Ileum (tissue), 1 donor: Measurements from ENCODE around the genes C6orf132, GUCA1ANB and PTK7.

- PRO-cap, result no peak
These were observed 6.8 kb downstream of the CCND3 start for GRCh38 chr6:41934631-41935422.

DNA sequence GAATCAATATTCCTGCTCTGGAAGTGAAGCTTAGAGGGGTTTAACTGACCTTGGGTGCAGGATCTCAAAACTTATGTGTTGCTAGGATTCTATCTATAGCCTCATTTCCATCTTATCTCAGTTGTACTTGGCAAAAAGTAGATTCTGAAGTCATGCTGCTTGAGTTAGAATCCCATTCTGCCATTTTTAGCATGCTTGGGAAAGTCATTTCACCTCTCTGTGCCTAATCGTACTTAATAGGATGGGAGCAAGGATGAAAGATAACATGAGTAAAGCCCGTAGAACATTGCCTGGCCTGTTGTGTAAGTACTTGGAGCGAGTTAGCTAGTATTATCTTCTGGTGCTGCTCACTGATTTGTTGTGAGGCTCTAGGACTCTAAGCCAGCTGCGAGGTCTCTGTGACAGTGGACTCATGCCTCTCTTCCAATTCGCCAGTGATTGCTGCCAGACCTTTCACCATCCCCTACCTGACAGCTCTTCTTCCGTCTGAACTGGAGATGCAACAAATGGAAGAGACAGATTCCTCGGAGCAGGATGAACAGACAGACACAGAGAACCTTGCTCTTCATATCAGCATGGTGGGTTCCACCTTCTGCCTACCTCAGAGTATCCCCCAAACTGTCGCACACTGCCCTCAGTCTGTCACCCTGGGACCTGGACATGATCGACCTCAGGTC lies 17.8 kb downstream of the TAF8 start:
- PRO-cap, result no peak

DNA sequence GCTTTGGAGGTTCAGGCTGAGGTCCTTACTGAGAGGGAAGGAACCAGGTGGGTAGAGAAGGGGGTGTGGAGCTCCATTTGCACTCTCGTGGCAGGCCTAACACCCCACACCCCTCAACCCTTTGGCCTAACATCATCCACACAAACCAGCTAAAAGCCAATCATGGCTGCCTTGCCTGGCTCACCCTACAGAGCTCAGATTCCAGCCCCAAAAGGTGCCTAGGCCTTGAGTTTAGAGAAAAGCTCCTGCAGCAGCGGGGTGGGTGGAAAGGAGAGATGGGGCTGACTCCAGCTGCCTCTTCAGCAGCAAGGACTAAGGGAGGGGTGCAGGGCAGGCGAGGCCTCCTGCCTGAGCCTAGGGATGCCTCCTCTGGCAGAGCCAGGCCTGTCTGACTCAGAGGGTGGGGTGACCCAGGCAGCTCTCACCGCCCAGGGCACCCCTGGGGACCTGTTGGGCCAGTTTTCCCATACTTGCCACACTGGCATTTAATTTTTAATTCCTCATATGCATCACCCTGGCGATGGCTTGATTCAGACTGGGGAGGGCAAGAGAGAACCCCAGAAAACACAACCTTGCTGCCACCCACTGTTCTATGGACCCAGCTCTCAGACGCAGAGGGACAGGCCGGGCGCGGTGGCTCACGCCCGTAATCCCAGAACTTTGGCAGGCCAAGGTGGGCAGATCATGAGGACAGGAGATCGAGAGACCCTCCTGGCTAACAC lies 19.8 kb downstream of the C6orf132 start:
- PRO-cap, result no peak

DNA sequence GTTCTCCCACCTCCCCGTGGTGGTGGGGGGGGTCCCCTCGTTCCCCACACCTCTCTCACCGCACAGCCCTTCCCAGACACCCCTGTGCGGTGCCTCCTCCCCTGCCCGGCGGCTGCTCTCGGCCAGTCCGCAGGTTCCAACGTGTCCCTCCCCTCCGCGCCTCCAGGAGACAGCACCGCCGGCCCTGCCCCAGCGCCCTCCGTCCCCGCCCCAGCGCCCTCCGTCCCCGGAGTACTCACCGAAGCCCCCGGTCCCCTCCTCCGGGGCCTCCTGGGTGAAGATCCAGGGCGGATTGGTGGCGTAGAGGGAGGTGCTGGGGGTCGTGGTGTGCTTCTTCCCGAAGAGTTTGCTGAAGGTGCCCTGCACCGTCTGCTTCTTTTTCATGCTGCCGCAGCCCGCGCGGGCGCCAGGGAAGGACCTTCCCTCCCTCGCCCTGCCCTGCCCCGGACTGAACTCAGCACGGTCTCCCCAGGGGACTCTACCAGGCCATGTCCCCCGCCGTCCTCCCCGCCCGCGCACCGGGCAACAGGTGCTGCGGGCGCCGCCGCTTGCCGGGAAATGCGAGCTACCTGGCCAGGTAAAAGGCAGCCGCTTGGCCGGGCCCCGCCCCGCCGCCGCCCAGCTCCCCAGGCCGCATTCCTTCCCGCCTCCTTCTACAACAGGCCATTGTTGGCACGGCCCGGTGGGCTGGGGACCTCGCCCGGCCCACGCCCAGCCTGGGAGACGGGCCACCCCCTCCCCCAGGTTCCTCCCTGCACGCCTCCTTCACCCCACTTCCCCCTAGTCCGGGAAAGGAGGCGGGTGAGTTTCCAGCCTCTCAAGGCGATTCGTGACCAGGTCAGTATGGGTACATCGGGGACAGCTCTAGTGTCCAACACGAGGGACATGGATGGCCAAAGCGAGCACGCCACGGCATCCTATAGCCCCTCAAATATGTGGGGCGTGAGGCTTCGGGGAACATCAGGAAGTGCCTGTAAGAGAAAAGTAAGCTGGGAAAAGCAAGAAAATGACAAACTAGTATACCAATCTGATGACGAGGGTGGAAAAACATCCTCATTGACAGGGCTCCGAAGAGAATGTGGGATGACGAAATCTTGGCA lies at the start of gene C6orf132:
Gene C6orf132, minus strand, starts transcription at position 560 of the 1,100 bp plus-strand sequence.
- PRO-cap, result bidirectional peak, plus-strand start at position 125 of the sequence, minus-strand start at position 138 of the sequence; unidirectional peak, minus-strand start at position 450 of the sequence; bidirectional peak, plus-strand start at position 783 of the sequence, minus-strand start at position 559 of the sequence; unidirectional peak, minus-strand start at position 969 of the sequence

DNA sequence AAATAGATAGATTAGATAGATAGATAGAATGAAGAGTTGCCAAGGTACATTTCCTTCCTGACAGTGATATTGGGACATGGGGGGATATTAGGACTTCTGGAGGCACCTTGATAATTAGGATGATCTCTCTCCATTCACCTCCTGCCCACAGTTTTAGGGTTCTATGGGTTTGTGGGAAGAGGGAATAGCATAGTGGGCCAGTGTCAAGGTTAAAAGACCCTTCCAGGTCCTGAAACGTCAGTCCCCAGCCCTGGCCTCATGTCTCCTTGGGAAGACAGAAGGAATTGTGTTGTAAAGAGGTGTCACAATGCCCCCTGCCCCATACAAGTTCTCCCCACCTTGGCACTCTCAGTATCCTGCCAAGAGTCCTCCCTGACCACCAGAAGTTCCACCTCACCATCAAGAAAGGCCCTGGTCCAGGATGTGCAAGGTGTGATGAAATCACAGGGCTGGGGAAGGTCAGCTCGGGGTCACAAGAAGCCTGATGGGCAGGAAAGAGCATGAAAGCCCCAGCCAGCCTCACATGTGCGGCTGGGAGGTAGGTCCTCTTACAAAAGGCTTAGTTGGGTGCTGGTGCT lies at the start of gene GUCA1ANB:
Gene GUCA1ANB, plus strand, starts transcription at position 351 of the 578 bp plus-strand sequence.
- PRO-cap, result no peak

DNA sequence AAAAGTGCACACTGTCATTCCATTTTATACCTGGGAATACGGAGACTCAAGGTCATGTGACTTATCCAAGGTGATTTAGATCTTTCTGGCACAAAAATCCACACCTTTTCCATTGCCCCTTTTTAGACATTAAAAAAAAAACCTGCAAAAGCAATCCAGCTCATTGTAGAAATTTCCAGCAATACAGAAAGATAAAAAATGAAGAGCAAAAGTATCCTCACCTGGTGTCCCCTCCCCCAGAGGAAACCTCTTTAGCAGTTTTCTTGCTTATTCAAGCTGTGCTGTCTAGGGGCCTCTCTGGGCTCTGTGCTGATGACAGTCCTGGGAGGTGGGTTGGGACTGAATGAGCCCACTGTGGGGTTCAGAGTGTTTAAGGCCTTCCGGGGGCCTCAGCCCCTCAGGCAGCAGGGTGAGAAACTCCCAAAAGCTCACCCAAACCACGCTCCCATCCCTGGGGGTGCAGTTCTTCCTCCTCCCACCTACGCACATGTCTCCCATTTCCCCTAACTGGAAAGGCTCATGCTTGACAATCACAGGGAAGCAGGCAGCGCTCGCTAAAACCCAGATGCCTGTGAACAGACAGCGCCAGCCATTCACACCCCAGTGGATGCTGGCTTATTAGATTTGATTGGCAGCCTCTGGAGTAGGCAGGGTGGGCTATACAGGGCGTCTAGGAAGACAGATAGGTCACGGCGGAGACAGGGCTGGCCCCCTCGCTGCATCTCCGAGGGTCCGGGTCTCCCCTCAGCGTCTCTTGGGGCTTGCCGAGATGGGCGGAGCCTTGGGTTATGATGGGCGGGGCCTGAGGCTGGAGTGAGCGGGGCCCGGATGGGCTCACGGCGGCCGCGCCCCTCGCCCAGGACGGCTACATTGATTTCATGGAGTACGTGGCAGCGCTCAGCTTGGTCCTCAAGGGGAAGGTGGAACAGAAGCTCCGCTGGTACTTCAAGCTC lies 4.5 kb downstream of the GUCA1A start:
- PRO-cap, result no peak

DNA sequence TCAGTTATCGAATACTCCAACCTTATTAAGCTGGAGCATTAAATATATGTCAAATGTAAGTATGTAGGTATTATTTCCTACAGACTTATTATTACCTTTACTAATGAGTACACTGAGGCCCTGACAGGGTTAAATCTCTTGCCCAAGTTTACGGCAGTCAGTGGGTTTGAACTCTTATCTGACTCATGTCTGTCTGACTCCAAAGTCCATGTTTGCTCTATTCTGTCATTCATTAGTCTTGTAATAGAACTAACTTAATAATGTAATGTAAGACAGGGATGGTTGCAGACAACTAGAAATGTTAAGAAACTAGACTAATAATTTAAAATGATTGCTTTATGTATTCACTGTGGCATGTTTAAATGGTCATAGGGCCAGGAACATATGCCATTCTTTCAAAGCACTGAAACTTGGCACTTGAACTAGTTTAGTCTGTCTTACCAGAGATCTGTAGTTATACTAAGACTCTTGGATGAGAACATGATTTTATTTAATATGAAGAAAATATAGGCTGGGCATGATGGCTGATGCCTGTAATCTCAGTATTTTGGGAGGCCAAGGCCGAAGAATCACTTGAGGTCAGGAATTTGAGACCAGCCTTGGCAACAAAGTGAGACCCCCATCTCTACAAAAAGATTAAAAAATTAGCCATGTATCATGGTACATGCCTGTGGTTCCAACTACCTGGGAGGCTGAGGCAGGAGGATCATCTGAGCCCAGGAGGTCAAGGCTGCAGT lies 9.7 kb upstream of the GUCA1B start:
- PRO-cap, result no peak

DNA sequence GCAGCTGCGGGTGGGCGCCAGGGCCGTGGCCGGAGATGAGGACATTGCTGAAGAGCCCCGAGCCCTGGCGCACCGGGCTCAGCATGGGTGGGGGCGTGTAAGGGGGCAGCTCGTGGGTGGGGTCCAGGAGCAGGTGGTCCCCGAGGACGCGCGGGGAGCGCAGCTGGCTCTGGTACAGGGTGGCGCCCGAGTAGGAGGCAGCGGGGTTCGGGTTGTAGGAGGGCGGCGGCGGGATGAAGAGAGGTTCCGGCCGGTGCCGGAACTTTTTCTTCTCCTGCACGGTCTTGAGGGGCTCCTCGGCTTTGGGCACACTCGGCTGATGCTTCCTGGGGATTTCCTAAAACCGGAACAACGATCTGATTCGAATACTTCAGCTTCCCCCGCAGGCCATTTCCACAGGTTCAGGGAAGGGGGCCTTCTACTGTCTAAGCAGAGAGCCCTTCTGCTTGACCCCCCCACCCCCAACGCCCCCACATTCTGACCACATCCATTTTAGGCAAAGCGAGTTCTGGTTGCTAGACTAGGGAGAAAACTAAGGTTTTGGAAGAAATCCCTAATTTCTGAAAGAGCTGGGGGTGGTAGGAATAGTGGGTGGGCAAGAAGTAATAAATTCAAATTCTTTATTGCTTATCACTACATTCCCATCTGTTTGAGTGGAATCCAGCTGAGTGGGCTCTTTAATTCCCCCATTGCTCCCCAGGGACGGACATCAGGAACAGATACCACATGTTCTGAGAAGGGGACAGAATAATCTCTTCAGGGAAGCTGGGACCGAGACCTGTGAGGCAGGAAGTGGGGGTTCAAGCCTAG lies 41.9 kb upstream of the MRPS10 start:
- PRO-cap, result no peak

- PRO-cap, result no peak
These were observed 69.5 kb upstream of the MRPS10 start for GRCh38 chr6:42287287-42287500.

DNA sequence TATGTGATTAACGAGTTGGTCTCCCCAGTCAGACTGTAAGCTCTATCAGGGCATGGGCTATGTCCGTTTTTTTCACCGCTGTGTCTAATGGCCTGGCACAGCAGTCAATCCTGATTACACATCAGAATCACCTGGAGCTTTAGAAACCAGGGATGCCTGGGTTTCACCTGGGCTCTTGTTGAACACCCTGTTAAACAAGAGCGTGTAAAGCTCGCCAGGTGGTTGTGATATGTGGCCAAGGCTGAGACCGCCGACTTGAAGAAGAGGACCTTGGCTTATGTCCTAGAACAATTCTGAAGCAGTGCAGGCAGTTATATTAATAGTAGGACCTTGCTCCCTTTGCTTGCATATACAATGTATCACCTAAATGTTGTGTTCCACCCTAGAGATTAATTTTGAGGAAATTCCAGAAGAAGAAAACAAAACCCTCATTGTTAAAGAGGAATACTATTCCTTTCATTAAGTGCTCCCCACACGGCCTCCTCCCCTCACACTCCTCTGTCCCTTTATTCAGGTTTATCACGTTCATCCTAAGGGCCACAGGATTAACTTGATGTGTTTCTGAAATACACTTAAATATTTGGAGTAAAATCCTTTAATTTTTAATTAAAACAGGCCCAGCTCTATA lies 89.3 kb upstream of the MRPS10 start:
- PRO-cap, result no peak

DNA sequence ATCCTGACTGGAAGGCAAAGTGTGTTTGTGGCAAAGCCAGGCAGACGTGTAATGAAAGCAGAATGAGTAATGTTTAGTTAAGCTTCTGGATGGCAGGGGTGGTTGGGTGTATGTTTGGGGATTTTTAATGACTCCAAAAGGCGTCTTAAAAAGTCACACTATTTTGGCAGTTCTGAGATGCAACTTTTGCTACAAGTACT lies 94.1 kb downstream of the TRERF1 start:
- PRO-cap, result no peak

DNA sequence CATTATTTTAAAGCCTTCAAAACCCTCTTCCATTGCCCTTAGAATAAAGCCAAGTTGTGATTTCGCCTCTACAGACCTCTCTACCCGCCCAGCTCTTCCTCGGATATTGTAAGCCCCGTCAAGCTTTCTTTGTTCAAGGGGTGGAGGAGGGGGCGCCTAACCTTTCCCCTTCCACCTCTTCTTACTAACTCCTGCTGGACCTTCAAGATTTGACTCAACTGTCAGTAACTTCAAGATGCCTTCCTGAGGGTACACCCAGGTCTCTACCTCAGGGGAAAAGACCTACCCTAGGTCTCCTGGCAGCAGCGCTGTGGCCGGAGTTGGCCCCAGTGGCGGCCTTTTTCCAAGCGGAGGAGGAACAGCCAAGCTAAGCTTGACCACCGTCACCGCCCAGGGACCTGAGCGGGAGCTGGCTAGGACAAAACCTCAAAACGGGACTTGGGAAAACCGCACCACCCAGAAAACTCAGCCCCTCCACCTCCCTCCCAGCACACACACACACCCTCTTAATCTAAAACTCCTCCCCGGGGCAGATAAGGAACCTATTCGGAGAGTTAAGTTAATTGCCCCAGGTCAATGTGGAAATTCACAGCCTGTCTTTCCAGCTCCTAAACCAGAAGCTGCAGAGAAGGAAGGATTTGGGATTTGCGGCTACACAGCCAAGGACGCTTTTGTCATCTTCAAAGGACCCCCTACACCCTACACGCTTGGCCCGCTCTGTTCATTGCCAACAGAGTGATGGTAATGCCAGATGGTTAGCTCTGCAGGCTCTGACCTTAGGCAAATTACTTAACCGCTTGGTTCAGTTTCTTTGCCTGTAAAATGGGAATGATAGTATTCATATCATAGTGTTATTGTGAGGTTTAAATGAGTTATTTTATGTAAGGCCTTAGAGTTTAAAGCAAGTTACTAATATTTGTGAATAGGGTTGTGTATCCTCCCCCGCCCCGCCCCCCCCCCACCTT lies 2.7 kb upstream of the TRERF1 start:
- PRO-cap, result no peak

DNA sequence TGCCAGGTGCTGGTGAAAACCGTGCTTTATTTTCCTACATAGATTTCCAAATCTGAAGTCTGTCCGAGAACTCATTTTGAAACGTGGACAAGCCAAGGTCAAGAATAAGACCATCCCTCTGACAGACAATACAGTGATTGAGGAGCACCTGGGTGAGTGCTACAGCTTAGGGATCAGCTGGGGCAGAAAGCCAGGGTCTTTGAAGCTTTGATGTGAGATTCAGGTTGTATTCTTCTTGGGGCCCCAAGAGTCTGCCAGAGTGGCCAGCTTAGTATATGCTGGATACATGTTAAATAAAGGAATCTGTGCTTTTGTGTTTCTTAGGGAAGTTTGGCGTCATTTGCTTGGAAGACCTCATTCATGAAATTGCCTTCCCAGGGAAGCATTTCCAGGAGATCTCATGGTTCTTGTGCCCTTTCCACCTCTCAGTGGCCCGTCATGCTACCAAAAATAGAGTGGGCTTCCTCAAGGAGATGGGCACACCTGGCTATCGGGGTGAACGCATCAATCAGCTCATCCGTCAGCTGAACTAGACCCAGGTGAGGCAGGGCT lies 4.6 kb downstream of the C6orf226 start:
- PRO-cap, result no peak

DNA sequence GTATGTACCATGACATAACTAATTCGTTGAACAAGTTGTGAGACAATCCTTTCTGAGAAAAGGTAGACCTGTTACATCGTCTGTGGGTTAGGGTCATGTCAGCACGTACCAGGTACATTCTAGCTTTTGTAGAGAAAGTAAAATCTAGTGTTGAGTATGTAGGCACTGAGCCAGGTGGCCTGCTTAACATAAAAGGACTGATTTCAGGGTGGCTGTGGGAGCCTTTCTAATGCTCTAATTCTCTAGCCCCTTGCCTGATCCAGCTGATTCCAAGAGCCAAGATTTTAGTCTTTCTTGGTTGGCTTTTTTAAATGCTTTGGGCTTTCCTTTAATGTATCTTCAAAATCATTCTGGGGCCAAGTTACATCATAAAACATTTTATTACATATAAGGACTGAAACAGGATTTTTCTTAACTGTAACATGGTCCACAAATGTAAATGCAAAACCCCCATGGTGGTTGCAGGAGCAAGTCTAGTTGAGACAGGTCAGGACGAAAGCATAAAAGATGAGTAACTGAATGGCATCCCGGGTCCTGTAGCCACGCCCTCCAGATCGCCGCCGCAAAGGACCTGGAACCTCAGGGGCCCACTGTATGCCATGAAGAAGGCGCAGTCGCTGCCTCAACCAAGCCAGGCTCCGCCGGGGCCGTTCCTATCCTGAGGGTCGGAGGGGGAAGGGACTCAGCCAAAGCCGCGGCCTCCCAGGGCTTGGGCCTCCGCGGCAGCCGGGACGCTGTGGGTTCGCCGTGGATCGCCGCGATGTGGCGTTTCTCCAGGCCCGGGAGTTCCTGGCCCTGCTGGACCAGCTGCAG lies 511 bp downstream of the C6orf226 start:
- PRO-cap, result unidirectional peak, plus-strand start at position 552 of the sequence

DNA sequence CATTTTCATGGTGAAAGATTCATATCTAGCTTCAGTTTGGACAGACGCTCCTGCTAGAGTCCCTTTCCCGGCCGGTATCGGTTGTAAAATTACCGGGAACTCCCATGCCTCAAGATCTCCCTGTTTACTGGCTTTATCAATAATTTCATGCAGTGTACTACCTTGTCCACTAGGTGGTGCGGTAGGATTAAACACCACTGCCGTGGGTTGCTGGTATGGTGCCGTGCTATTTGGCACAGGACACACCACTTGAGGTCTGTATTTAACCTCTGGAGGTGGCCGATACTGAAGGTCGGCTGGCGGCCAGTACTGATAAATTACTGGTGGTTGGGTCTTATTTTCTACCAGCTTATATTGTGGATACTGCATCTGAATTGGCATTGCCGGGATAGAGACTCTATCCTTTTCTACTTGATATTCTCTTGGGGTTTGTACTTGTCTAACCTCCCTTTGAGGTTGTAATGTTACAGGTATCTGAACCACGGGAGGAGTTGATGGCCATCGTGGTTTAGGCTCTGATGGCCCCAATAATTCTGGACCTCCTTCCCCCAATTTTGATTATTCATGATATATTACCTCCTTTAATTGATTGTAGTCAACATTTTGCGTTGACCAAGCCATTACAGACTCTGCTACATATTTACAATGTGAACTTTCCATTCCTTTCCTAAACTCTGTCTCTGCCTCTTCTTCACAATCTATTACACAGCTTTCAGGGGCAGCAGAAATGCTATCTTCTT lies 11.0 kb upstream of the C6orf226 start:
- PRO-cap, result no peak

GRCh38 chr6:42985121-42985552 lies 767 bp downstream of the PPP2R5D start:
- PRO-cap, result no peak

DNA sequence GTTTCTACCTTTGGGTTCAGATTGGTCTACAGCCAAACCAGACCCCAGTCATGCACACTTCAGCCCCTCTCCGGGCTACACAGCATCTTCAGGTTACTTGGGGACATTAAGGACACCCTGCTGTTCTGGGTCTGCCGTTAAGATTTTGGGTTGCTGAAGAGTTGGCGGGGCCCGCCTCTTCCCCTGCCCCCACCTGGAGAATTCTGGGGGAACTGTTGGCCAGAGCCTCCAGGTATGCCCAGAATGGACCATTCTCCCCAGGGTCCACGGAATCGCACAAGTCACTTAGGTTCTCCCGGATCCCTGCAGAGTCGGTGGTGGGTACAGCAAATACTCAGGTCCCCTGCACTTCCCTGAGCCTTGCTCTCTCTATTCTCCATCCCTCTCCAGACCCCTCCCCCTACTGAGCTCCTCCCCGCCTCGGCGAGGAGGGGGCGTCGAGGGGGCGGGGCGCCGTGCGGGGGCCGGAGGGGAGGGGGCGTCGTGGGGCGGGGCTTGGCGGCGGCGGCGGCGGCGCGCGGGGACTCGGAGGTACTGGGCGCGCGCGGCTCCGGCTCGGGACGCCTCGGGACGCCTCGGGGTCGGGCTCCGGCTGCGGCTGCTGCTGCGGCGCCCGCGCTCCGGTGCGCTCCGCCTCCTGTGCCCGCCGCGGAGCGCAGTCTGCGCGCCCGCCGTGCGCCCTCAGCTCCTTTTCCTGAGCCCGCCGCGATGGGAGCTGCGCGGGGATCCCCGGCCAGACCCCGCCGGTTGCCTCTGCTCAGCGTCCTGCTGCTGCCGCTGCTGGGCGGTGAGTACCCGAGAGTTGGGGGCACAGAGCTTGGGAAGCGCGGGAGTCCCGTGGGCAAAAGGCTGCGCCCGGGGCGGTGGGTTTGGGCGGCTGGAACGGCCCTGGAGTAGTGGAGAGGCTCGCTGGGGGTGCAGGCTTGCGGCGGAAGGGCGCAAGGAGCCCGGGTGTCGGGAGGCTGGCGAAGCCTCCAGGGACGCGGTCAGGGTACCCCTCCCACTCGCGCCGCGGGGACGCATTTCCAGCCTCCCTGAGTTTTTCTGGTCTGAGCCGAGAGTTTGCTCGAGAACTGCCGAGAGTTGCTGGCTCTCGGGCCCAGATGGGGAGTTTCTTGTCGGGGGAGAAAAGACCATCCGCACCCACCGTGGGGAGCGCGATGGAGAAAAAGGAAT lies at the start of gene PTK7:
Gene PTK7, plus strand, starts transcription at position 534 of the 1,176 bp plus-strand sequence.
- PRO-cap, result bidirectional peak, plus-strand start at position 504 of the sequence, minus-strand start at position 388 of the sequence

GRCh38 chr6:43179828-43180328 lies 2.1 kb upstream of the CUL9 start:
- PRO-cap, result no peak

DNA sequence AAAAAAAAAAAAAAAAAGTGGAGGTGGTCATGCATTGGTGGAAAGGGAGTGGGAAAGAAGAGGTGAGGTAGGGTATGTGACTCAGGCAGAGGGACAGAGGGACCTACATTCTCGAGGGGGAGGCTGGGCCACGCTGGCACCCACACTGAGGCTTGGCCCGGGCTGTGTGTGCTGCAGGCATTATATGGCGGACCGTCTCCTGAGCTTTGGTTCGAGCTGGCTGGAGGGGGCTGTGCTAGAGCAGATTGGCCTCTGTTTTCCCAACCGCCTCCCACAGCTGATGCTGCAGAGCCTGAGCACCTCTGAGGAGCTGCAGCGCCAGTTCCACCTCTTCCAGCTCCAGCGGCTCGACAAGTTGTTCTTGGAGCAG lies 23.5 kb downstream of the DNPH1 start:
- PRO-cap, result no peak

GRCh38 chr6:43262103-43262664 lies 18.9 kb downstream of the TTBK1 start:
- PRO-cap, result no peak